ENCODE data around the genes CSPG4 and ODF3L1.

DNA sequence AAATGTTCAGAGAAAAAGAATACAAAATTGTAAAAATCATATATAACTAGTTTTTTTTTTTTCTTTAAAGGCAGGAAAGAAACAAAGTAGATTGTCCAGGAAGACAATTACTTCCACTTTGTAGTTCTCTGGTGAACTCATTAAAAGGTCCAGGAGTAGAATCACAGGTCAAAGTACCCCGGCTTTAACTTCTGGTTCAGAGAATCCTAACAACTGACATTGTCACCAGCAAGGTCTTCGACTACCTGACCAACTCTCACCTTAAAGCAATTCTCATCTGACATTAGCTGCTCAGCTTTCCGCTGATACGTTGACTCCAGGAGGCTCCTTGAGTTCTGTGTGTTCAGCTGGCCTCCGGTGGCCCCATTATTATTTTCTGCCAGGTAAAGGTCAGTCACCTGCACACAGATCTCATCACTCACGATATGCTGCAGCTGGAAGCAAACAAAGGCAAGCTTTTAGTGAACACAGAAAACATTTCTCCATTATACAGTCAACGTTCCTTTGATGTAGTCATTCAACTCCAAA, 15.7 kb upstream of the MAN2C1 start:
- PRO-cap = no peak
- RAMPAGE, long total RNA = no peak

DNA sequence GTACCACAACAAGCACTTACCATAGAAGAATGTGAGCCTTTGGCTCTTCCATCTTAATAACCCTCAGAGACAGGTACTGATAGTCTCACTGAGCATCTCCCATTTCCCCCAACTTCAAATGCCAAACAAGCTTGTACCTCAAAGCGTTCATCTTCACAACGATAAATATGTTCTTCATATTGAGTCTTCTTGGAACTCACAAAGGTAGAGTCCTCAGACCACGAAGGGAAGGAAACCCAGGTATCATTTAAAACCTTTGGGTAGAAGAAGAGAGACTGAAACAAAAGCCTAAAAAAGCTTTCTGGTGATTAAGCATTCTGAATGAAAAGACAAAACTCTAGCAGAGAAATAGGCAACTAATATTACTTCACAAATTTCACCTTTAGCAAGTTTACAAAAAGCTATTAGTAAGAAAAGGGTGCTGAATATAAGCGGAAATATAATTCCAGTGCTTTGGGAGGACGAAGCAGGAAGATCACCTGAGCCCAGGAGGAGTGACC, 31.5 kb upstream of the MAN2C1 start:
- PRO-cap = no peak
- RAMPAGE, long total RNA = no peak

GRCh38 chr15:75452868-75453806, 1.6 kb upstream of the SIN3A start:
- PRO-cap = bidirectional peak, plus-strand start at chr15:75453119, minus-strand start at chr15:75453092; bidirectional peak, plus-strand start at chr15:75453188, minus-strand start at chr15:75453272
- RAMPAGE, long total RNA = no peak

- PRO-cap = bidirectional peak, plus-strand start at chr15:75455581, minus-strand start at chr15:75455493
- RAMPAGE, long total RNA = no peak
Measured at GRCh38 chr15:75455226-75455693, 3.8 kb upstream of the SIN3A start.

GRCh38 chr15:75577275-75577816, 1.8 kb downstream of the PTPN9 start:
- PRO-cap = no peak
- RAMPAGE, long total RNA = no peak

DNA sequence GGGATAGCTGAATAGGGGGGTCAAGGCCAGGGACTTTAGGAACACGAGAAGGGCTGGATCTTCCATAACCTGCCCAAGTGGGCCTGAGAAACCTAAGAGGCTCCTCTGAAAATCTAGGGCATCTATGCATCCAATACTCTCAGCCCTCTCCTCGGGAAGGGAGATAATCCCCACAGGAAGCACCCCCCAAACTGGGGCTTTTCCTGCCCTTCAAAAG, 1.1 kb downstream of the PTPN9 start:
- PRO-cap = no peak
- RAMPAGE, long total RNA = no peak

- PRO-cap = no peak
- RAMPAGE, long total RNA = no peak
Measured at GRCh38 chr15:75666511-75667708, 19.2 kb downstream of the SNX33 start.

DNA sequence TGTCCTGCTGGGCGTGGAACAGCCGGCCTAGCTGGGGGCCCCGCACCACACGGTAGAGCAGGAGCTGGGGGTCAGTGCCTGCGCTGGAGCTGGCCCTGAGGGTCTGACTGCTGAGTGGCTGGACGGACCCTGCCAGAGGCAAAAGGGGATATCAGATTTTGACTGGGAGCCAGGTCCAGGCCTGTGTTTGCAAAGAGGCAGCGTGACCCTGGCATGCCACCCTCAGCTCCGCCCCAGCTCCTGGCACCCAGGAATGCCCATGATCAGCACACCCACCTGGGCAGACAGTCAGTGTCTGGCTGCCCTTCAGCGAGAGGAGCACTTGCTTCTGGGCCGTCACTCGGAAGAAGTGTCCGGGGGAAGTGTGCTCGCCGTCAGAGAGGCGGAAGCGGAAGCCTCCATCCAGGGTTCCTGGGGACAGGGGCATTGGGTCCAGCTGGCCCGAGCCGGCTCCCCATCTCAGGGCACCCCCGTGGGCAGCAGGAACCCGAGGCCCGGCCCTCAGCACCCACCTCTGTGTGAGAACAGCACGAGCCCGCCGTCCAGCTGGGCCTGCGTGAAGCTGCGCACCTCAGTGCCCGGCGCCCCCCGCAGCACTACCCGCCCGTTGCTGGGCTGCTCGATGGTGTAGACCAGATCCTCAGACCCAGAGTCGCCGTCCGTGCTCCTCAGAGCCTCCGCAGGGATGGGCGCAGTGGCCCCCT, 30.2 kb downstream of the CSPG4 start:
- PRO-cap = no peak
- RAMPAGE, long total RNA = no peak

DNA sequence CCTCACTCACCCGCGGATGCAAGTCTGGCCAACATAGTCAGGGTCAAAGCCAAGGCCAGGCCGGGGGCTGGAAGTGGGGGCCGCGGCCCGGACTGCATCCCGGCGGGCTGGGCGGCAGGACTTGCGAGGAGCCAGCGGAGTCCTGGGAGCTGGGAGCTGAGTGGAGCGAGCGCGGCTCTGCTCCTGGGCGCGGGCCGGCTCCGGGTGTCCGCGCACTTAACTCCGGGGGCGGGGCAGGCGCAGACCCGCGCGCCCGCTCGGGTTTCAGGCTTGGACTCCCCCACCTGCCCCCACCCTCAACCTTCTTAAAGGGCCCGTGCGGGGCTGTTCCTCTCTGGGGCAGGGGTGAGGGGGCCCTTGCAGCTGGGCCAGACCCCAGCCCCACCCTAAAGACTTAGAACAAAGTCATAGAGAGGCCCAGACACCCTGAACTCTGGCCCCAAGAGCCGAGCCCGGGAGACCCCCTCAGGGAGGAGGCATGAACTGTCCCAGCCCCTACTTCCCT, at the start of gene CSPG4:
Gene CSPG4, minus strand, starts transcription at position 191 of the 505 bp plus-strand sequence.
- PRO-cap = no peak
- RAMPAGE, long total RNA = start-site peak on the minus strand centred at position 197 of the sequence, 27 bp wide, 9 and 9 reads in 2 replicates

DNA sequence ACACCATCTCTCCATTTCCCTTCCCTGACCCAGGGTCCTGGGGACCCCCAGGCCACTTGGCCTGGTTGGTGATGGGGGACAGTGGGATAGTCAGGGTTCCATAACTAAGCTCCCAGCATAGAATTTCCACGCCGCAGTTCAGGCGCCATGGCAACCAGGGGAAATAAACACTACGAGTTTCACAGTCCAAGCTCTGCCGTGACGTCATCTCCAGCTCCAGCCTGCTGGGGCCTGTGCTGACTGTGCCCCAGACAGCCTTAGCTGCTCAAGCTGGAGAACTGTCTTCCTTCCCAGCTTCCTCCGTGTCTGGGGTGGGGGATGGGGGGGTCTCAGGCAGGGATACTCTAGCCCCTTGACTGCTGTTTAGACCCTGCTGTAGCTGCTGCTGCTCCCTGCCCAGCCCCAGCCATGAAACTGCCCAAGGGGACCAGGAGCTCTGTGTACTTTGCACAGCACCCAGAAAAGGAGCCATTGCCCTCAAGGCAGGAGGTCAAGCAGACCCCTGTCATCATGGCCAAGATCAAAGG, at the start of gene ODF3L1:
Gene ODF3L1, plus strand, starts transcription at position 250 of the 527 bp plus-strand sequence.
- PRO-cap = no peak
- RAMPAGE, long total RNA = no peak

DNA sequence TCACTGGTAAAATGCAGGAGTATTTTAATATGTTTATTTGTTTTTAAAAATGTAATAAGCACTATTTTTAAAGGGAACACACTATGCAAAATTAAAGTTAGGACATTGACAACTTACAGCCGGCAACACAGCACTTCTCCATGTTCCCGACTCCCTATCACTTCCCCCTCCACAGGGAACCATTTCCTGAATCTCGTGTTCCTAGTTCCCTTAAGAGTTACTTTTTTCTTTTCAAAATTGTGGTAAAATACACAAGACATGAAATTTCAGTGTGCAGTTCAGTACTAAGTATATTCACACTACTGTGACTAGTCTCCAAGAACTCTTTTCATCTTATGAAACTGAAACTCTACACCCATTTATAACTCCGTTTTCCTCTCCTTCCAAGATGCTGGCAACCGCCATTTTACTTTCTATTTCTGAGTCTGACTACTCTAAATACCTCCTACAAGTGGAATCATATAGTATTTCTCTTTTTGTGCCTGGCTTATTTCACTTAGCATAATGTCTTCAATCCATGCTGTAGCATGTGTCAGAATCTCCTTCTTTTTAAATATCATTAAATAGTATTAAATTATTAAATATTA, 26.0 kb upstream of the UBE2Q2 start:
- PRO-cap = no peak
- RAMPAGE, long total RNA = no peak

GRCh38 chr15:75823700-75824278, 19.5 kb upstream of the UBE2Q2 start:
- PRO-cap = bidirectional peak, plus-strand start at chr15:75824107, minus-strand start at chr15:75823987
- RAMPAGE, long total RNA = no peak

DNA sequence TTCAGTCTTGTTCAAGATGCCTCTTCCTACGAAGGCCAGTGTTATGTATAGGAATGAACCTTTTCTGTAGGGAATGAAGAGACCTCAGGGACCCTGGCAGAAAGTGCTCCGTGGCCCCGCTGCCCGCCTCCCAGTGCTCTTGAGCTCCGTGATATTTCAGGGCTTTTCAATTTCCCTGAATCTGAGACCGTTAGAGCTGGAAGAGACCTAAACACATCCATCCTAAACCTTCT, 80.6 kb downstream of the TMEM266 start:
- PRO-cap = no peak
- RAMPAGE, long total RNA = no peak

GRCh38 chr15:76177709-76178233, 118.0 kb downstream of the TMEM266 start:
- PRO-cap = no peak
- RAMPAGE, long total RNA = no peak

DNA sequence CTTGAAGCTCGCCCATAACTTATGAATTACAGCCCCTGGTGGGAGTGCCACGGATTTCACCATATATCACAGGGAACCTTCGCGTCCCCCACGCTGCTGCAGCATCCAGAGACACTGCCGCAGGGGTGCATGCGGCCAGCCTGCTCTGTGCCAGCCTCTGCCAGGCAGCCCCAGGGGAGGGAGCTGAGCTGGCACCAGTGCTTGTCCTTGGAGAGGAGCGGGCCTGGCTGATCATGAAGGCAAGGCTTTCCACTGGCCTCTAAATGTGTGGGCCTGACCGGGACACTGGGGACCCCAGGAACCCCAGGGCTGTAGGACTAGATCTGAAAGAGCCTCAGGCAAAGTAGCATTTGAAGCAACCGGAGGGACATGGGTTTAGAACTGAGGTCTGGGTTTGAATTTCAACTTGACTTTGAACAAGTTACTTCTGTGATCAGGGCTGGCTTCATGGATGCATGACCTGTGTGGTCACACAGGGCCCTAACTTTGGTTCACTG, 114.3 kb downstream of the ETFA start:
- PRO-cap = no peak
- RAMPAGE, long total RNA = no peak

GRCh38 chr15:76310444-76310902, 796 bp downstream of the ETFA start:
- PRO-cap = no peak
- RAMPAGE, long total RNA = no peak

DNA sequence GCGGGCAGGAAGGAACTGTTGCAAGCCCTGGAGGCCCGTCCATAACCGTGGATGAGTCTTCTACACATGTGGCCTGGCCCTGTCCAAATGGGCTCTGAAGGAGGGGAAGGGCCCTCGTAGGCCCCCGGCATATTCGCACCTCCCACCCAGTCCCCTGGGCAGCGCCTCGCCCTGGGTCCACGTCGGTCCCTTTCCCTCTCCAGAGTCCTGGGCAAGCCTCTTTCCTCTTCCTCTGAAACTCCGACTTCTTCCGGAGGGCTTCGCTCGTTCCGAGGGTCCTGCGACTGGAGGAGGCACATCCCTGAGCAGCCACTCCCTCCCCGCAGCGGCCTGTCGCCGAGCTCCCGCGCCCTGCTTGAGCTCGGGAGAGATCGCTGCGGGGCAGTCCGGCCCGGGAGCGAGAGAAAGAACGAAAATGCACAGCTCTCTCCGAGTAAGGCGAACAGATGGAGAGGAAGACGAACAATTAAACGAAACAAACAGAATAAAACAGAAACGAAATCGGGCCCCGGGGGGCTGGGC, 3.2 kb downstream of the ISL2 start:
- PRO-cap = no peak
- RAMPAGE, long total RNA = no peak

- PRO-cap = no peak
- RAMPAGE, long total RNA = no peak
Measured at GRCh38 chr15:76342291-76343258, 6.0 kb downstream of the ISL2 start.

DNA sequence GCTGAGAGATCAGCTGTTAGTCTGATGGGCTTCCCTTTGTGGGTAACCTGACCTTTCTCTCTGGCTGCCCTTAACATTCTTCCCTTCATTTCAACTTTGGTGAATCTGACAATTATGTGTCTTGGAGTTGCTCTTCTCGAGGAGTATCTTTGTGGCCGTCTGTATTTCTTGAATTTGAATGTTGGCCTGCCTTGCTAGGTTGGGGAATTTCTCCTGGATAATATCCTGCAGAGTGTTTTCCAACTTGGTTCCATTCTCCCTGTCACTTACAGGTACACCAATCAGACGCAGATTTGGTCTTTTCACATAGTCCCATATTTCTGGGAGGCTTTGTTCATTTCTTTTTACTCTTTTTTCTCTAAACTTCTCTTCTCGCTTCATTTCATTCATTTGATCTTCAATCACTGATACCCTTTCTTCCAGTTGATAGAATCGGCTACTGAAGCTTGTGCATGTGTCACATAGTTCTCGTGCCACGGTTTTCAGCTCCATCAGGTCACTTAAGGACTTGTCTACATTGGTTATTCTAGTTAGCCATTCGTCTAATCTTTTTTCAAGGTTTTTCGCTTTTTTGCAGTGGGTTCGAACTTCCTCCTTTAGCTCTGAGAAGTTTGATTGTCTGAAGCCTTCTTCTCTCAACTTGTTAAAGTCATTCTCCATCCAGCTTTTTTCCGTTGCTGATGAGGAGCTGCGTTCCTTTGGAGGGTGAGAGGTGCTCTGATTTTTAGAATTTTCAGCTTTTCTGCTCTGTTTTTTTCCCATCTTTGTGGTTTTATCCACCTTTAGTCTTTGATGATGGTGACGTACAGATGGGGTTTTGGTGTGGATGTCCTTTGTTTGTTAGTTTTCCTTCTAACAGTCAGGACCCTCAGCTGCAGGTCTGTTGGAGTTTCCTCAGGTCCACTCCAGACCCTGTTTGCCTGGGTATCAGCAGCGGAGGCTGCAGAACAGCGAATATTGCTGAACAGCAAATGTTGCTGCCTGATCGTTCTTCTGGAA, 88.7 kb downstream of the ISL2 start:
- PRO-cap = no peak
- RAMPAGE, long total RNA = no peak

DNA sequence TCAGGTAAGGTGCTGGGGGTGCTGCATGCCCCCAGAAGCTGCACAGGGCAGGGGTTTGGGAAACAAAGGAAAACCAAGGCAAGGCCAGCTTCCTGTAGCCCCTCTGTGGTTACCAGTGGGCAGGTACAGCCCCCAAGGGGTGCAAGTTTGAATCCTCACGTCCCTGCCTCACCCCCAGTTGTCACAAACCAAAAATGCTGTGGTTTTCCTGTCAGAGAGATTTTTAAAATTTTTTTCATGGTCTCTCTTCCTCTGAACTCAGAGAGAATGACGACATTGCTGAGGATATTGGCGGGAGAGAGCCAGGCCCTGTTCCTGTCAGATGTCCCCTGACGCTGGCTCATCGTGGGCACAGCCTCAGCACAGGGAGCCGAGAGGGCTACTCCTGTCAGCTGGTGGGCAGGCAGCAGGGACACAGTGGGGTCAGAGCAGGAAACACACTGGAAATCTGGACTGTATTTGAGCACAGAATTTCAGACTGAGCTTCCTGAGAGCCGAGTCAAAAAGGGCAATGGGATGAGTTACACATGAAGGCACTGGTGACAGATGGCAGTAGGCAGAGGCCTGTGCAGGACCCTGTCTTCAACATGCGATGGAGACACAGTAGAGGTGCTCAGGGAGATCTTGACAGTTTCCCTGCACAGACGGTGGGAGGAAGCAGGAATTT, 27.1 kb downstream of the PSTPIP1 start:
- PRO-cap = no peak
- RAMPAGE, long total RNA = no peak

All from GM23338 (cell line).